Colic lymph node (tissue), 1 donor: Measurements from ENCODE around the genes TM2D1, PGM1 and CACHD1.

GRCh38 chr1:61254526-61255370 is 172.4 kb downstream of the NFIA start:
- PRO-cap: no peak

GRCh38 chr1:61299377-61299970 is 217.1 kb downstream of the NFIA start:
- PRO-cap: no peak

- PRO-cap: no peak
Measured at GRCh38 chr1:61491613-61491895, 233.4 kb downstream of the TM2D1 start.

GRCh38 chr1:61591245-61591641 is 133.7 kb downstream of the TM2D1 start:
- PRO-cap: no peak

DNA sequence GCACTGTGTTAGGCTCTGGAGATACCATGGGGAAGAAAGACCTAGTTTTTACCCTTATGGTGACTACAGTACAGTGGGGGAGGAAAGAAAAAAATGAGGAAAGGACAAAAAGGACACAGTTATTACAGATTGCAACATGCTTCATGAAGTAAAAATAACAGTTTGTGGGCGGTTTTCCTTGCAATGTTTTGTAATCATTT is 120.3 kb downstream of the TM2D1 start:
- PRO-cap: no peak

- PRO-cap: no peak
Measured at GRCh38 chr1:61636814-61637239, 88.1 kb downstream of the TM2D1 start.

DNA sequence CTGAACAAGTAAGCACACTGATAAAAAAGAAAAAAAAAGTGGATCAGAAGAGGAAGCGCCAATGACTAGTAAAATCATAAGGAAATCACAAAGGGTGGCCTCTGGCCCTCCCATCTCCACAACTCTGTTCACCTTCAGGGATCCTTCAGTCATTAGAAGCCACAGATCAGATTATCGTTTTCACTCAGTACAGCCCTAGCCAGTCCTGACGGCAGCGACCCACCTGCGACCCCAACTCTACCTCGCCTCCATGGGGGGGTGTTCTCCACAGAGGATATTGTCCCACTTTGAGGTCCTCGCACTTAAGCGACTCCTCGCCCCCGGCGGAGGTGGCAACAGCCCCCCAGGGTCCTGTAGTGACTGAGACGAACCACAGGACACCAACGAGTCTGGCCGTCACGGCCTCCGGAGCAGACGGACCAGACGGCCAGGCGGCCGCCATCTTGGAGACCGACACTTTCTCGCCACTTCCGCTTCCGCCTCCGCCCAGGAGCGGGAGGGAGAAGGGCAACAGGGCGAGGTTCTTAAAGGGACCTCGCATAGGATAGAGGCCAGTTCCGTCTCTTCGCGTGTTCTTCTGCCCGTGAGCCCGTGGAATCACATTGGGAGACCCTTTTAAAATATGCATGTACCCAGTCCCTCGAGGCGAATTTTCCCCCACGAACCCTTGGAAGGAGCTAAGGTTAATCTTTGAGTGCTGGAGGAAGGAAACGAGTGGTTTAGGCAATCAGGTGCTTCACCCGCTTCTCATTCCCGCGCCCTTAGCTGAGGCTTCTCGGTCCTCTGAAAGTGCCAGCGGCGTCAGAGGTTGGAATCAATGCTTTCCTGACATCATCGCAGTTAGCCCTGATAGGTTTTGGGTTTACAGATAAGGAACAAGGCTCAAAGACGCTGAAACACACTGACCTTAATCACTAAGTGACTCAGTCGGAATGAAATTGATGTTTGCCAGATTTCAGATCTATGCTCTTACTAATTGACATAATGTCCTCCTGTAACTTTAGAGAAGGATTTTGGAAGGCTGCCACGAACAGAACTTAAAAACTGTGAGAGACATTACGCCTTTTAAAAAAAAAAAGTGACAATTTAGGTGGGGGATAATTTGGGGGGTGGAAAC is at the start of gene TM2D1:
TM2D1 (minus strand) TSS at position 463 of the 1,117 bp plus-strand sequence.
- PRO-cap: bidirectional peak, plus-strand start at position 554 of the sequence, minus-strand start at position 455 of the sequence

- PRO-cap: no peak
Measured at GRCh38 chr1:61743418-61743806, 1.1 kb downstream of the PATJ start.

GRCh38 chr1:61951549-61952856 is 209.7 kb downstream of the PATJ start:
- PRO-cap: no peak

- PRO-cap: bidirectional peak, plus-strand start at chr1:62437617, minus-strand start at chr1:62437577
Measured at GRCh38 chr1:62437493-62437765, 580 bp downstream of the USP1 start.

GRCh38 chr1:62612744-62613048 is 15.4 kb downstream of the ANGPTL3 start:
- PRO-cap: no peak

DNA sequence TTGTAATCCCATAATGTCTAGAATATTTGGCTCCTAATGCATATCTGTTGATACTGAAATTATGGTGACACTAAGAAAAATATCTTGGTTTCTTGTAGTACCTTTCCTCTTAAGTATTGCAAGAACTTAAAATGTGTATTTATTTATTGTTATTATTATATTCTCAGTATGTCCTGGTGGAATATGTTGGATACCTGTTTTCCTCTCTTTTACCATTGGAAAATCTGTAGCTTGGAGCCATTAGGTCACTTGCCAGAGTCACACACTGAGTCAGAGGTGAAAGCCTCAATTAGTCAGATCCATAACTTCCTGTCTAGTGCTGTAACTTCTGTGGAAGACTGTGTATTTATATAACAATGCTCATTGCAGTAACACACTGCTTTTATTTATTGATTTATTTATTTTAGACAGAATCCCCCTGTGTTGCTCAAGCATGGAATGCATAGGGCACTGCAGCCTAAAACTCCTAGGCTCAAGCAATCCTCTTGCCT is 1.2 kb upstream of the DOCK7 start:
- PRO-cap: no peak

- PRO-cap: no peak
Measured at GRCh38 chr1:63321062-63321346, 1.4 kb upstream of the FOXD3 start.

- PRO-cap: no peak
Measured at GRCh38 chr1:63323116-63323961, 972 bp downstream of the FOXD3 start.

DNA sequence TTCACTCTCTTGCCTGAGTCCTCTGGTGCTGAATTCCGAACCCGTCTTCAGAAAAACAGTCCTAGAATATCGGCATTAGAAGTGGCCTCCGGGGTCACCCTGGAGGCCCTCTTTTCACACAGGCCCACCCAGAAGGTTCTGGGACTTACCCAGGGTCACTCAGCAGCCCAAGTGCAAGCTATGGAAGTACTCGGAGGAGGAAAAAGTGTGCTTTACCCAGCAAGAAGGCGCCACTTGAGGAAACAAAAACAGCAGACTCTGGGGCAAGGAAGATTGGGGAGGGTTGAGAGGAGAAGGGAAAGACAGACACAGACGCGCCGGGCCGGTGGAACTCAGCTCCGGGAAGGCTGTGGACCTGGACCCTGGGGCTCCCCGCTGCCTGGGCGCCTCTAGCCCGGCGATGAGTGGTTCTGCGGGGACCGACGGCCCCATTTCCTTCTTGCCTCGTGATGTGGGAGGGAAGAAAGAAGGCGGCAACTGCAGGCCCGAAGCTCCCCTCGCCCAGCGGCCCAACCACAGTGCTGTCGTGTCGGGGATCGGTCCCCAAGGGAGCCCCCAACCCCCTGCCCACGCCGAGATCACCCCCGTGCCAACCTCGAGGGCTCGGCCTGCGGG is 7.1 kb downstream of the FOXD3 start:
- PRO-cap: no peak

DNA sequence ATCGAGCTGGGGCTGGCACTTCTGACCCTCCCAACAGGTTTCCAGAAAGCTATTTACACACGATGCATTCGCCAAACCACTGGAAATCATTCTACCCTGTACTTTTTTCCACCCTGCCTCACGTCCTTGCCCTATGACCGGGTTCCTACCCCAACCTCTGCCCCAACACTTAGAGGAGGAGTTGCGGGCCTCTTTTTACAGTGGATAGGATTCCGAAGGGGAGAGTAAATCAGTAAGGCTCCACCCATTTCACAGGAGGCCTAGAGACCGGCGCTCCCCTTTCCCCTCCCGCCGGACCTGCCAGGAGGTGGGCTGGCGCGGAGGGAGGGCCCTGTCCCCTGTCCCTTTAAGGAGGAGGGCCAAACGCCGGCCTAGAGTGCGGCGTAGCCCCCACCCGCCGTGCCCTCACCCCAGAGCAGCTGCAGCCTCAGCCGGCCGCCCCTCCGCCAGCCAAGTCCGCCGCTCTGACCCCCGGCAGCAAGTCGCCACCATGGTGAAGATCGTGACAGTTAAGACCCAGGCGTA is at the start of gene PGM1:
PGM1 (plus strand) TSS at position 413 of the 525 bp plus-strand sequence.
- PRO-cap: bidirectional peak, plus-strand start at position 413 of the sequence, minus-strand start at position 458 of the sequence

DNA sequence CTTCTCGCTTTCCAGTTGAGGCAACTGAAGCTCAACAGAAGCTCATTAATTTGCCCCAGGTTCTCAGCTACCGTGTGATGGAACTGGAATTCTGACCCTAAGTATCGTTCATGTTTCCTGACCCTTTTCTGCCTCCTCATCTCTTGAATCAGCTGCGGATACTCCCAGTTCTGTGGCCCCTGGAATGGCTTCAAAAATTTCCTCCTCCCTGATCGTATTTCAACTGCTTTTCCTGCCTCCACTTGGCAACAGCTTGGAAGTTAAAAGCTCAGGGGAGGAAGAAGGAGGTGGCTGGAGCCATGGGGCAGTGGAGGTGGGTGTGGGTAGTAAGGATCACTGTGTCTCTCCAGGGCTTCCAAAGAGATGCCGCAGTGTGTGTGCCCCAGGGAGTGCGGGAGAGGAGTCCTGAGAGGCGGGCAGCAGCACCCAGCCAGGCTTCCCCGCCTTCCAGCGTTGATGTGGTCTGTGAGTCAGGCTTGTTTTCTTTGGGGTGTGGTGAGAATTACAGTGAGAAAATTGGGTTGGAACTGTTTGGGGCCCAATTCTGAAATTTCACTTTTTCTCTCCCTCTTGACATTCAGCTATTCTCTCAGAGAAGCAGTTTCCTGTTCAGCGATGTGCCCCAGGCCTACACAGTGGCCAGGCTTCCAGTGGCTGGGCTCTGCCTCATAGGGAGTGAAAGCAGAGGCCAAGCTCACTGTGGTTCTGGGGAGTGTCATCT is 68.9 kb downstream of the PGM1 start:
- PRO-cap: no peak

DNA sequence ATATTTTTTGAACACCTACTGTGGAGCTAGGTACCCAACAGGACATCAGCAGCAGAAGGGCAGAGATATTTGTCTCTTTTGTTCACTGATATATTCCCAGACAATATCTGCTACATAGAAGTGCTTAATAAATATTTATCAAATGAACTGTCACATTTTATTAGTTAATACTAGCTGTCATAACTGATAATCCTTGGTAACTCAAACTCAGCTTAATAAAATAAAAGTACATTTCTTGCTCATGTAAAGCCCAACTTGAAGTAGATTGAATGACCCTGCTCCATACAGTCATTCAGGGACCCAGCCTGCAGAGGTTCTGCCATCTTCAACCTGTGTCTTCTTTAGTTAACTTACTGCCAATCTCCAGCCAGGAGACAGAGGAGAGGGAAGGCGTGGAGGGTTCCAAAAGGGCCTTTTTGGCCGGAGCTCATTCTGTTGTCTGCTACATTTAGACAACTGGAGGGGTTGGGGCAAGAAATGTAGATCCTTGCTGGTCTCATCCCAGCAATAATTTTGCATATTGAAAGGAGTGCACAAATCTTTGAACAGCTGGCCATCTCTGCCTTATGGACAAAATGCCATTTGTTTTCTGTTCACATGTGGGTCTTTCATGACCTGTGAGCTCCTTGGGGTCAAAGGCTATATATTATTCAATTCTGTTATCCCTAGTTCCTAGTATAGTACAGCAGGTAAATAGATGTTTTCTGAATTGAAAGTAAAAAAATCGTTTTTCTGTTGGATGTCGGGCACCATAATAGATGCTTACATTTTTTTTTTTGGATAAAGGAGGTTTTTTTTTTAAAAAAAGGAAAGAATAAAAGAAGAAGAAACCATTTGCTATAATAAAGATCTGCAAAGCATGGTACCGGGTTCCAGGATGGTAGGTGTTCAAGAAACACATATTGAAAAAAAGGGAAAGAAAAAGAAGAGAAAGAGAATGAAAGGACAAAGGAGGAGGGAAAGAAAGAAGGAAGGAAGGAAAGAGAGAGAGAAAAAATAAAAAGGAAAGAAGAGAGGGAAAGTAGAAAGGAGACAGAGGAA is 124.1 kb downstream of the ROR1 start:
- PRO-cap: no peak

GRCh38 chr1:64021356-64021853 is 182.0 kb upstream of the UBE2U start:
- PRO-cap: no peak

GRCh38 chr1:64469906-64471025 is at the start of gene CACHD1:
Gene CACHD1 (plus strand): TSS chr1:64470129.
- PRO-cap: unidirectional peak, plus-strand start at chr1:64470129; unidirectional peak, plus-strand start at chr1:64470210